ENCODE measurements around a stretch of chr2.

DNA sequence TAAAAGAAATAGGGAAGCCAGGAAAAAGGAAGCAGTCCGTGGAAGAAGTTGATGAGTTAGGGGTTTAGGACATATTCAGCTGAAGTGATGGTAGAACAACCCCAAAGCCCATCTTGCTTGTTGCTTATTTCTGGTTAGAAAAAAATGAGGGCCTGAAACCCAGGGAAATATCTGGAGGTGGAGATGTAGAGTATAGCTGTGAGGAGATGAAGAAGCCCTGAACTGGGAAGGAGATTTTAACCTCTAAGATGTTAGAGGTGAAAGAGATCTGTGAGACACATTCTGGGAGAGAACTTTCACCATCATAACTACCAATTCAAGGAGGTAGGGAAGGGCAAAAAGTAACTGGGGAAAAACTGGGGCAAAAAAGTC lies 7.9 kb downstream of the KLF7 start:
- PRO-cap, result no peak

- PRO-cap, result no peak
Measured at GRCh38 chr2:207161334-207162160, 4.2 kb downstream of the KLF7 start.

DNA sequence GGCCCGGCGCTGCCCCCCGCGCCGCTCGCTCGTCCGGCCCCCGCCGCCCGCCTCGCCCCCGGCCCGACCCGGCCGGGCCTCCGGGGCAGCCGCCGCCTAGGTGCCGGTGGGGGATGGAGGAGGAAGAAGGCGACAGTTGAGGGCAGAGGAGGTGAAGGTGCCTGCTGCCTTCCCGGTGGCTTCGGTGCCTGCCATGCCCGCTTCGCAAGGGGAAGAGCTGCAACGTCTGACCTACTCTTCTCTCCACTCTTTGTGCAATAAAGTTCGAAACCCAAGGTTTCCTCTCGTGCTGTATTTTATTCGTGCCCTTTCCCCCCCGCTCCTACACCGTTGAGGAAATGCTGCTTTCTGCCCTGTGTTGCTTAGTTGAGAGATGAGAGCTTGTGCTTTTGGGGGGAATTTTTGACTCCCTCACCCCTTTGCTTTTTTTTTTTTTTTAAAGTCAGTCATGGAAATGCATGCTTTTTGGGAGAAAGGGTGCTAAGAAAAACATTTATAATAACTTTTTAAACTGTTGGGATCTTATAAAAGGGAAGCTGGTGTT lies 858 bp downstream of the CREB1 start:
- PRO-cap, result bidirectional peak, plus-strand start at position 129 of the sequence, minus-strand start at position 68 of the sequence; unidirectional peak, minus-strand start at position 259 of the sequence

GRCh38 chr2:207584694-207585347 lies 40.4 kb downstream of the METTL21A start:
- PRO-cap, result no peak

- PRO-cap, result no peak
Measured at GRCh38 chr2:207796625-207797513, 27.2 kb upstream of the FZD5 start.

GRCh38 chr2:207844622-207844999 lies 74.9 kb upstream of the FZD5 start:
- PRO-cap, result no peak

GRCh38 chr2:207845292-207845600 lies 75.5 kb upstream of the FZD5 start:
- PRO-cap, result no peak

GRCh38 chr2:207845786-207845947 lies 76.0 kb upstream of the FZD5 start:
- PRO-cap, result no peak

- PRO-cap, result no peak
Measured at GRCh38 chr2:207939252-207939598, 86.1 kb downstream of the PLEKHM3 start.

- PRO-cap, result no peak
Measured at GRCh38 chr2:207974156-207974650, 51.1 kb downstream of the PLEKHM3 start.

- PRO-cap, result no peak
Measured at GRCh38 chr2:208025841-208026250, 519 bp upstream of the PLEKHM3 start.

DNA sequence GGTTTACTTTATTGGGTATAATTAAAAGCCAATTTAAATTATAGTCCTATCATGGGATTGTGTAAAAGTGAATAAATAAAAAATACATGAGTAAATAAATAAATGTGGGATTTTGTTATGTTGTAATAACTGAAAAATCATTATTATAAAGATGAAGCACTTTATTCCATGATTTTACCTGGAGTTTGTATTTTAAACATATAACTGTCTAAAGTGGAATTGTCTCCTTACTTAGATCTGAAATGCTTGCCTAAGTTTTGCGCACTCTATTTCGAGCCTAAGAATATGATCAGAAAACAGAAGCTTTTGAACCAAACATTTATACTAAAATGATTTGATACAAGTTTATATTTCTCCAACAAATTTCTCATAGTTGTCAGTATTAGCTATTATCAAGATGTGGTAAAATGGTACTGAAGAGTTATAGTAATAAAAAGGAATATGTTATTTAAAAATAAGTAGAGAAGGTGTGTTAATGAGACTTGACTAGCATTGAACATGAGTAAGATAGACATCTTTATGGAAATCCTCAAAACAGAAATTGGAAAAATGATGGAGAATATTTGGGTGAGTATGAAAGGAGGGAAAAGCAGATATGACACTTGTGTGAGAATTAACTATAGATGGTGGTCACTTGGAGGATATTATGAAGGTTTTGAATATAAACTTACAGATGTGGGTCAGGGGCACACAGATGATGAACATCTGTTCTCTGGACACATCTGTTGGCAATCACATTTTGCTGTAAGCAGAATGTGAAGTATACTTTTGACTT lies 39.8 kb downstream of the PIKFYVE start:
- PRO-cap, result no peak

DNA sequence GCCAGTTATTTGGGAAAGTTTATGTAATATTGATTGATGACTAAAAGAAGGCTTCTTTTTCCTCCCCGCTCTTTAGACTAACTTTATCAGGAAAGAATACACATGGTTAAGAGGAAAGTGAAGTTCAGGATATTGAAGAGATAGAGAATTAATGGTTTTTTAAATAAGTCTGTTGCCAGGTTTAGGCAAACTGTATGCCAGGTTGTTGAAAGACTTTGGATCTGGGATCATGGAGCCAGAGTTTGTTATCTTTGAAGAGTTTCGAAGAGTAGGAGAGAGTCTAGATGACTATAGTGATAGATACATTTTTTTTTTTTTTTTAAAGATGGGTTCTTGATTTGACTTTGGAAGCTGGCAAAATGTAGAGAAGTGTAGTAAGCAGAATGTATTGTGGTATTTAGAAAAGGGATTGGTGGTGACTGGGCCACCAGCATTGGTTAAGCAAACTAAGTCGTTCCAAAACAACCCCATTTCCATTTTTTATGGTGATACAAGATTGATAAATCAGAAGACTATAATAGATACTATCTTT lies 41.3 kb downstream of the PIKFYVE start:
- PRO-cap, result no peak

- PRO-cap, result no peak
Measured at GRCh38 chr2:208529671-208530147, 123.1 kb downstream of the PTH2R start.

DNA sequence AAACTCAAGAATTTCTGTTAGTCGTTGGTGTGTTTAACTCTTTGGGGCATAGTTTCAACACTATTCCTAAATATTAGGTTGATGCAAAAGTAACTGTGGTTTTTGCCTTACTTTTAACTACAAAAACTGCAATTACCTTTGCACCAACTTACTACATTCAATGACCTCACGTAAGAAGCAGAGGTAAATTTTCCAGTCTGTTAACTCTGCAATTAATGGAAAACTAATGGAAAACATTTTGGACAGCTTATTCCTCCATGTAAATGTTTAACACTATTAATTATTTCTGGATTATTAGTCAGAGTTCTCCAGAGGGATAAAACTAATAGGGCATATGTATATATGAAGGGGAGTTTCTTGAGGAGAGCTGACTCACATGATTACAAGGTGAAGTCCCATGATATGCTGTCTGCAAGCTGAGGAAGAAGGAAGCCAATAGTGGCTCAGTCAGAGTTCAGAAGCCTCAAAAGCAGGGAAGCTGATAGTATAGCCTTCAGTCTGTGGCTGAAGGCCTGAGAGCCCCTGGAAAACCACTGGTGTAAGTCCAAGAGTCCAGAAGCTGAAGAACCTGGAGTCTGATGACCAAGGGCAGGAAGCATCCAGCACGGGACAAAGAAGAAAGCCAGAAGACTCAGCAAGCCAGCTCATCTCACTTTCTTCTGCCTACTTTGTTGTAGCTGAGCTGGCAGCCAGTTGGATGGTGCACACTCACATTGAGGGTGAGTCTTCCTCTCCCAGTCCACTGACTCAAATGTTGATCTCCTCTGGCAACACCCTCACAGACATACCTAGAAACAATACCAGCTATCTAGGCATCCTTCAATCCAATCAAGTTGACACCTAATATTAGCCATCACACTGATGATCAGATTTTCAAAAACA lies 135.9 kb downstream of the PTH2R start:
- PRO-cap, result no peak

- PRO-cap, result no peak
Measured at GRCh38 chr2:209940983-209941381, 61.5 kb upstream of the RPE start.

GRCh38 chr2:209985846-209986266 lies 16.6 kb upstream of the RPE start:
- PRO-cap, result no peak

- PRO-cap, result no peak
Measured at GRCh38 chr2:210007428-210008355, 5.3 kb downstream of the RPE start.

GRCh38 chr2:210171478-210171950 lies 305 bp upstream of the KANSL1L start:
- PRO-cap, result bidirectional peak, plus-strand start at chr2:210171516, minus-strand start at chr2:210171409; unidirectional peak, plus-strand start at chr2:210171761

DNA sequence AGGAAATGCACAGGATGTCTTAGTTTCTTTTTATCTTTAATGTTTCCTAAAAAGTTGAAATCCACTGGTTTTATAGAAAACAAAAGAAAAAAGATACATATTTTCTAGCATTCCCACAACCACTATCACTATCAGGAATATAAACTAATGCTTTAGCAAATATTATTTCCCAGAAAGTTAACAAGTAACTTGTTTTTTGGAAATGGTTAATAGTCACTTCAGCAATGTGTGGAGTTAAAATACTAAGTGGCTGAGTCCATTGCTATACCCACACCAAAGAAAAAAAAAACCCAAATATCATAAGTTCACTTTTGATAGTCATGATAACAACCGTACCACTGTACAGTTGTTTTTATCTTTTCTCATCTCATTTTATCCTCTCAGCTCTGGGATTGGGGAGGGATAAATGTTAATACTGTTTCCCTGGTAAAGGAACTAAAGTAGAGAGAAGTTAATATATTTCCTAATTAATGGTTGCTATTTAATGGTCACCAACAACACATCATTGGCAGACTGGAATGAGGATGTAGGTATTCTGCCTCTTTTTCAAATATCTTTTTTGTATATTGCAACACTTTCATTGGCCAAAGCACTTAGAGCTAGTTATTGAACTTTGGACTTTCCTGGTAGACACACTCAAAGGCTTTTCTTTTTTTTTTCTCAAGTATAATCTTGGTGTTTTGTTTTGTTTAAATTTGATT lies 18.3 kb upstream of the KANSL1L start:
- PRO-cap, result no peak